Breast epithelium (tissue), 2 donors: ENCODE data around the gene SPINK9.

DNA sequence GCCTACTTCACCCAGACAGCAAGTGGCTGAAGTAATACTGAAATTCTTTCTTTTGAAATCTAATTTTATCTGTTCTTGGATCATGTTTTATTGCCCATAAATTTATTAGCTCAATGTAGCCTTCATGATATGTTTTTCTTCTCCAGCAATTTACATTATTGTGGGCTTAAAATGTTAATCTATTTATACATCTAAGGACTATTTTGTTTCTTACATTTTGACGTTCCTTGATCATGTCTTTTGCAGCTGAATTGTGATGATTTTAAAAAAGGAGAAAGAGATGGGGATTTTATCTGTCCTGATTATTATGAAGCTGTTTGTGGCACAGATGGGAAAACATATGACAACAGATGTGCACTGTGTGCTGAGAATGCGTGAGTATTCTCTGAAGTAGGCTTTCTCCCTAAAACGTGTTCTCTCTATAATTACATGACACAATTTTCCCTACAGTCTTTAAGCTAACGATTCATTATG lies 22.4 kb downstream of the SPINK5 start:
- PRO-cap, result no peak
- RAMPAGE, long total RNA, 2 experiments, result no peak in any of the 2 experiments

DNA sequence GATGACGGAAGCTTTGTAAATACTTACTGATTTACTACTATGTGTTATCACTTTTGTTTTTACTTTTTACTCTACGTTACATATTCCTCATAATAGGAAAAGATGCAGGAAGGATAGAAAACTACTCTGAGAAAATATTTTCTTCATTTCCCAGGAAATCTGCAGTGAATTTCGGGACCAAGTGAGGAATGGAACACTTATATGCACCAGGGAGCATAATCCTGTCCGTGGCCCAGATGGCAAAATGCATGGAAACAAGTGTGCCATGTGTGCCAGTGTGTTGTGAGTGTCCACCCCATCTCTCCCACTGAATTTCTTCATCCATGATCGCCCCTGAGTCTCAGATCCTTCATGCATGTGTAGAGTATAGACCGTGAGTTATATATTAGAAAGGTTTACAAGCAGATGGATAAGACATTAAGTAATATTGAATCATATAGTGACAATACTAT lies 43.1 kb downstream of the SPINK5 start:
- PRO-cap, result no peak
- RAMPAGE, long total RNA, 2 experiments, result no peak in any of the 2 experiments

DNA sequence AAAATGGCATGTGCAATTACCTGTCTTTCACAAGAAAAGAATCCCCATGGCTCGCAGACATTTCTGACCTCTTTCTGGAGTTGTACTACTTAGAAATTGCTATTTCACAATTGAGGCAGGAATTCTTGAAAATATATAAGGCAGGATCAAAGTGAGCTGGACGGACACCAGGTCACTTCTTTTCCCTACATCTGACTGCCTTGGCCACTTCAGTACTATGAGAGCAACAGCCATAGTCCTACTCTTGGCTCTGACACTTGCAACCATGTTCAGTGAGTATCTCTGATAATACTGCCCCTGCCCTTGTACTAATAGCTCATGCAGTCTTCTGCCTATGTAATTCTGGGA lies at the start of gene SPINK9:
Gene SPINK9, plus strand, starts transcription at position 163 of the 348 bp plus-strand sequence.
- PRO-cap, result no peak
- RAMPAGE, long total RNA, 2 experiments, result no peak in any of the 2 experiments

DNA sequence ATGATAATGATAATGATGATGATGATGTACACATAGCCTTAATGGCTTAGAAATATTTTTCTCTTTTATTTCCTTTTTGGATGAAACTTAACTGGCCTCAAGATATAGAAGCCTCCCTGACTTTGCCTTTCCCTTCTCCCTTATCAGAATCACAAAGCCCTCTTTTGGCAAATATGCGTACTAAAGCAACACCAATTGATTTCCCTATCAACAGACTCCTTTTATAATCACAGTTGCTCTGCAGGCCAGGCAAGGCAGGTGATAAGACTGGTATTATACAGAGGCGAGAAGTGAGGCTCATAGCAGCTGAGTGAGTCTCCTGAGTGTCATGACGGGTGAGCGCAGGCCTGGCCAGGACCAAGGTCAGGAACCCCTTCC lies 70.7 kb downstream of the FBXO38 start:
- PRO-cap, result no peak
- RAMPAGE, long total RNA, 2 experiments, result no peak in any of the 2 experiments

GRCh38 chr5:148469408-148470204 lies 85.8 kb downstream of the FBXO38 start:
- PRO-cap, result no peak
- RAMPAGE, long total RNA, 2 experiments, result no peak in any of the 2 experiments

DNA sequence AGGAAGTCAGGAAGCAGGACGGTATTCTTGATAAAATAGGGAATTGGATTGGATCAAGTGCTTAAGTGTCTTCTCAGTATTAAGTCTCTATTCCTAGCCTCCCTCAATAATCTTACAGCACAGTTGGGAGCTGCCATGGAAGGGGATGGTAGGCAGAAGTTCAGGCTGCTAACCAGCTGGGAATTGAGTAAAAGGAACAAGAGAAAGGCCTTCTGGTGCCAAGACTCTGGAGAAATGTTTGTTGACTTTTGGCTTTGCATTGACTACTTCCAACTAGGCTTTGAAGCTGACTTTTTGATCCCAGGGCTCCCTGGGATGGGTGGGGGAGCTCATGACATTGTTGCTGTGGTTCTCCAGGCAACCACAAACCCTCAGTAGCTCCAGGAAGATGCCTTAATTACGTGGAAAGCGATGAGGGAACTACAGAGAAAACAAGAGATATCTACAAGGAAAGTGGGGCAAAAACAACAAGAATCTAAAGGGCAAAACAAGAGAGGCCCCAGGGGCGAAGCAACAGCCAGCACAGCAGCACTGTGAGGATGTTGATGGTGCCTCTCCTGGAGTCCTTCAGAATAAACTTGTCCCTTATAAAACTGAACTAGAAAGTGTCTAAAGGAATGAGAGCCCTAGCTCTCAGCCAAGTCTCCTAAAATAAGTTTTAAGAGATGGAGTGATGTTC lies 85.3 kb upstream of the HTR4 start:
- PRO-cap, result no peak
- RAMPAGE, long total RNA, 2 experiments, result no peak in any of the 2 experiments

- PRO-cap, result no peak
- RAMPAGE, long total RNA, 2 experiments, result no peak in any of the 2 experiments
These were observed 20.4 kb upstream of the ADRB2 start for GRCh38 chr5:148805856-148806533.

- PRO-cap, result no peak
- RAMPAGE, long total RNA, 2 experiments, result no peak in any of the 2 experiments
These were observed 94.5 kb downstream of the ADRB2 start for GRCh38 chr5:148920887-148921273.

DNA sequence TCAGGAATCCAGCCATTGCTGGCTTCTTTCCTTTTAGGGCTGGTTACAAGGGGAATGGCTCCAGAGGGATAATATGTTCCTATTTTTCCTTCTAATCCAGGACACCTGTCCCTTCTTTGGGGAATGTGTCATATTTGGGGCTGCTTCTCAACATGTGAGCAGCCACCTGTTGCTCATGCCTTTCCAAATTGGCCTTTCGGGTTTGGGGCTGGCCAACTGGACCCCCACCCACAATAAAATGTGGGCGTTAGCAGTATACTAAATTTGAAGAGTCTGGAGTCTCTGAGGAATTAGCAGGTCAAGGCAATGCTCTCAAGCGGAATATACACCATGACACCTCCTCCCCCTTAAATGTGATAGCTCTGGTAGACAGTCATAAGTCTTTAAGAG lies 42.0 kb upstream of the AFAP1L1 start:
- PRO-cap, result no peak
- RAMPAGE, long total RNA, 2 experiments, result no peak in any of the 2 experiments

- PRO-cap, result no peak
- RAMPAGE, long total RNA, 2 experiments, result no peak in any of the 2 experiments
These were observed 19.3 kb downstream of the AFAP1L1 start for GRCh38 chr5:149291065-149291311.

DNA sequence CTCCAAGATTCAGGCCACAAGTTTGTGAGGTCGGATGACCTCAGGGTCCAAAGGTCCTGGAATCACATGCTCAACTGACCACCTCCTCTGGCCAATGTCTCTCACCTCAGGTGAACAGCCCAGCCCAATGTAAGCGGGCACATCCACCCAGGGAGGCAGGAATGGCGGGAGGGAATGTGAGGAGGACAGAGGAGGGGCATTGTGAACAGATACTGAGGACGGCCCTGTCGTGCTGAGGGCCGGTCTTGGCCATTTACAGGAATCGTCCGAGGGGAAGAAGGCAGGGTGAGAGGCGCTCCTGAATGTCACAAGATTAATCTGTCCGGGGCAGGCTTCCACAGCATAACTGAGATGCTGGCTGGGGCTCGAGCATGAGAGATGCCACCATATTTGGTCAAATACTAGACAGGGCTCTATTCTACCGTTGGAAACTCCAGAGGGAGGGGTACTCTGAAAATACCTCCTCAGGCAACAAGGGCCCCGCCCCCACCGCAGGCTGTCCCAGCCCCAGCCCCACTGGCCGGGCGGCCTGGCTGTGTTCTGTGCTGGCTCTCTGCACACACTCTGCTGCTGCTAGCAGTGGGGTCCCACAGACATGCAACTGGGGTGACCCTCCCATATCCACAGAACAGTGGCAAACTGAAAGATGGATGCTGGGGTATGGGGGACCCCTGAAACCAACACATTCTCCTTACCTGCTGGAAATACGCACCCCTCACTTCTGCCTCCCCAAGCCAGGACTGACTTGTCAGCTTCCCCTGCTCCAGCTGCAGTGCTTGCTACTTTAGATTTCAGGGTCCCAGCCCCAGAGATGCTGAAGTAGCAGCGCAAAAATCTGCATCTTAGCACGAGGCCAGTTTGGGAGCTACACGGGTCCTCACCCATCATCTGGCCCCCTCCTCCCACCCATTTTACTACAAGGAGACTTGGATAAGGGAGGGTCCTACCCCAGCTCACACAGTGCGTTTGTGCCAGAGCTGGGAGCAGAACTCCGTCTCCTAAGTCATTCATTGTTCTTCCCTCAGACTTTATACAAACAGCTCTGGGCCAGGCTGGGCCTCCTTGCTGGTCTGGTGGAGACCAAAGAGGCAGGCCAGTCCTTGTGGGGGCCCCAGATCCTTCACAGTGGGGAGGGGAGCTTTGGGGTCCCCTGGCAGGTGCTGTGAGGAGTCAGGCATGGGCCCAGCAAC lies 1.8 kb upstream of the IL17B start:
- PRO-cap, result no peak
- RAMPAGE, long total RNA, 2 experiments, result no peak in any of the 2 experiments

DNA sequence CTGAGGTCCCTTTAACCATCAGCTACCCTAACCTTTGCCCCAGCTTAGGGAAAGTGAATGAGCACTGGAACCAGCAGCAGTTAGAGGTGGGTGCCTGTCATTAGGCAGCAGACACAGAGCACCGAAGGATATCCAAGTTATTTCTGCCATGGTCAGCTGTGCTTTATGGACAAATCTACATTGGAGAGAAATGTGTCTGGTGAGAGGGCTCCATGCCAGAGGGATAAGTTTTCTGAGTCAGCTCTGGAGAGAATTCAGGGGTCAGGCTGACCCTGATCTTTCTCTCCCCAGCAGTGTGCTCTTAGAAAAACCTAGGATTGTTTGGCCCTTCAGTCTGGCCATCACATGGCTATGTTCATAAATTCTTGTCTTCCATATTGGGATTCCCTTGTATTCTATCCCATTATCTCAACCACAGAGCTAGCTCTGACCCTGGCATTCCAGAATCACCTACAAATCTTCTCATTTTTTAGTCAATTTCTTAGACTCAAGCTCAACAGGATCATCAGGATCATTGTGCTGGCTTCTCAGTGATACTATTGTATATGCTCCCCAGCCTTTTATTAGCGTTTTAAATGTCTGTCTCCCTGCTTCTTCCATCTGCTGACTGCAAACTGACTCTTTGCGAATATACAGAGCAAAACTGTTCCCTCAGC lies 9.0 kb upstream of the IL17B start:
- PRO-cap, result no peak
- RAMPAGE, long total RNA, 2 experiments, result no peak in any of the 2 experiments

DNA sequence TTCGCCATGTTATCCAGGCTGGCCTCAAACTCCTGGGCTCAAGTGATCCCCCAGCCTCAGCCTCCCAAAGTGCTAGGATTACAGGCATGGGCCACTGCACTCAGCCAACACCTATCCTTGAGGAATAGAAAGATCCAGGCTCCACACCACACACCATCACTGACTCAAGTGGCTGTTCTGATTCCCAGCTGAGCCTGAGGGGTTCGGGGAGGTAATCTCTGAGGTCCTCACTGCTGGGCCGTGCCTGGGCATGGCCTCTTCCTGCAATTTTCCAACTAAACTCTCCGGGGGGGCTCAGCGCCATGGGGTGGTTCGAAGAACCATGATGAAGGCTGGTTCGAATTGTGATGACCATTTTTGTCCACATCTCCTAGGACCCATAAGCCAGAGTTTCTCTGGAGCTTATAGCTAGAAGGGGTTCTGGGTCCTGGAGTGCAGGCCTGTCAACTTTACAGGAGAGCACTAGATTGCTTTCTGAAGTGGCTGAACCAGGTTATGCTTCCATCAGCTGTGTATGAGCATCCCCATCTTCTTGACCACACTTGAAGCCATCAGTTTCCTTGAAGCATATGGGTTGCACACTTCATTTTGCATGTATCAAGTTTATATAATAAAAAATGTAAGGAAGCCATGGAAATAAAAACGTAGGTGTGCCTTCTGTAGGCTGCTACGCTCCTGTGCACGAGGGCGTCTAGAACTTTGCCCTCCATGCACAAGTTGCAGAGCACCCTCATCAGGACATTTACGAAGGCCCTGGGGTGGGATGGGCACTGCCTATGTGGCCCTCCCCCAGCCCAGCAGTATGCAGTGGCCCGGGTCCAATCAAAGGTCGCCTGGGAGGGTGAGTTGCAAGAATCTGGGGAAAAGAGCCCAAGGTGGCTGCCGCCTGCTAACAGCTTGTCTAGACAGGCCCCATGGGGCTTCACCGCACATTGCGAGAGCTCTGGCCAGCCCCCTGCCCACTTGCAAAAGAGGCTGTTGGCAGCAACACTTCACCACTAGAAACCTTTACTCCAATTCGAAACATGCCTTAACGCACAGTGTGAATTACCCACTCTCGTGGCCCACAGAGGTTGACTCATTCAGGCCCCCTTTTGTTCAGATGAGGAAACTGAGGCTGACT lies 31.3 kb upstream of the IL17B start:
- PRO-cap, result no peak
- RAMPAGE, long total RNA, 2 experiments, result no peak in any of the 2 experiments

DNA sequence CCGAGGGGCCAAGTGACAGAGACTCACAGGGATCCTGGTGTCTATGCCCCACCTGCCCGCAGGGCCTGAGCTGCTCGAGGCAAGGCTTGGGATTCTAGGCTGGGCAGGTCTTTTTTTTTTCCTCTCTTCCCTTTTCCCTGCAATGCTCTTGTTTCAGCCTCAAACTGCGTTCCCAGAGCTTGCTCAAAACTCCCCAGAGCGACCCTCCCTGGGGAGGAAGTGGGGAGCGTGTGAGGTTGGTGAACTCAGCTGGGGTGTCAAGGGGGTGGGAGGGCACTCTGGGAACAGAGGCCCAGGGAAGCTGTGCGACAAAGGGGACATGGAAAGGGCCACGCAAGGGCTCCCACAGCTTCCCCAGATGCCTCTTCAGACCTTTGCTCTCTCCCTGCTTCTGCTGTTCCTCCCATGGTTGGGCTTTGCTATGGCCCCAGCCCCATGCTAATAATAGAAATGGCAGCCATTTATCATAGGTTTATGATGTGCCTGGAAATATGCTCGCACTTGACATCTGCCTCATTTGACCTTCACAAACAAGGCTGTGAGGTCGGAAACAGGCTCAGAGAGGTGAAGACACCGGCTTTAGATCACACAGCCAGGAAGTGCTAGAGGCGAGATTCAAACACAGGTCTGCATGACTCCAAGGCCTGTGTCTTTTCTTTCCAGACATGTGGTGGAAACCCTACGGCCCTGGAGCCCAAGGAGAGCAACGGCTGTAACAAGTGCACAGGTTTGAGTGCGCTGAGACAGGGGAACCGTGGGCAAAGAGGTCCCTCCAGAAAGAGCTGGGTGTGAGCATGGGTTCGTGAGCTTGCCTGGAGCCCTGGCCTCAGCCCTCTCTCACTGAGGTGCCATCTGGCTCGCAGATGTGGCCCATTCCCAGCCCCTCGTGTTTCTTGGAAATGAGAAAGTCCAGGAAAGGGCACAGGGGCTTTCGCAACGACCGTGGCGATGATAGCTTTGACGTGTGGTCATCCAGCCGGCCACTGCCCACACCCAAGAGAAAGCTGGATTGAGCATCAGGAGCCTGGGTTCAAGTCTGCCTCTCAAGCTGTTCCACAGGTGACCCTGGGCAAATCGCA lies 41.1 kb upstream of the IL17B start:
- PRO-cap, result bidirectional peak, plus-strand start at position 532 of the sequence, minus-strand start at position 393 of the sequence
- RAMPAGE, long total RNA, 2 experiments, result no peak in any of the 2 experiments

GRCh38 chr5:149466222-149467290 lies 84.7 kb downstream of the CSNK1A1 start:
- PRO-cap, result no peak
- RAMPAGE, long total RNA, 2 experiments, result no peak in any of the 2 experiments

- PRO-cap, result bidirectional peak, plus-strand start at chr5:149486239, minus-strand start at chr5:149486270
- RAMPAGE, long total RNA, 2 experiments, result no peak in any of the 2 experiments
These were observed 65.3 kb downstream of the CSNK1A1 start for GRCh38 chr5:149485525-149486765.

- PRO-cap, result no peak
- RAMPAGE, long total RNA, 2 experiments, result no peak in any of the 2 experiments
These were observed 38.1 kb downstream of the CSNK1A1 start for GRCh38 chr5:149512923-149513750.

GRCh38 chr5:149605627-149606903 lies 24.8 kb downstream of the ARHGEF37 start:
- PRO-cap, result no peak
- RAMPAGE, long total RNA, 2 experiments, result no peak in any of the 2 experiments

DNA sequence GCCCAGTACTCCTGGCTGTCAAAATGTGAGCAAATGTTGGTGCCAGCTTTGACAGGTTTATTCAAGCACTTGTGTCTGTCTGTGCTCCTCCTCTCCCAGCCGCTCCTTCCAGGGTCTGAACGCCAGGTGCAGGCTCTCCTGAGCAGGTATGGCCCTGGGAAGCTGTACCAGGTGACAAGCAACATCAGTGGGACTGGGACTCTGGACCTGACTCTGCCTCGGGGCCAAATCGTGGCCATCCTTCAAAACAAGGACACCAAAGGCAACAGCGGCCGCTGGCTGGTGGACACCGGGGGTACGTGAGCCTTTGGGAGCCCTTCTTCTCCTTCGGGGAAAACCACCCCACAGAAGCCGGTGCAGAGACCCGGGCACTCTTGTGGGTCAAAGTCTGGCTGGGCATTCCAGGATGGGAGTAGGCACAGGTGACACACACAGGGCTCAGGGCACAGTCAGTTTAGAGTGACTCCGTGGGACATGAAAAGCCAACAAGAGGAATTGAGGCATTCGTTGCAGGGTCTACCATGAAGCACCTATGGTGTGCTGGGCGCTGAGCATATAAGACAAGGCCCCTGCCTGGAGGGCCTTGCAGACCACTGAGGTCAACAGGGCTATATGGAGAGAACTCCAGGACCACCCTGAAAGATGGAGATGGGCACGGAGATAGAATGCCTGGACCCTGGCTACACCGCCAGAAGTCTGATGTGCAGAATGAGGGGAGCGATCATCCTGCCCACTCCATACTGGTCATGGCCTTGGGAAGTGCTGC lies 45.9 kb downstream of the ARHGEF37 start:
- PRO-cap, result no peak
- RAMPAGE, long total RNA, 2 experiments, result no peak in any of the 2 experiments

GRCh38 chr5:149675483-149676527 lies 54.3 kb upstream of the PPARGC1B start:
- PRO-cap, result no peak
- RAMPAGE, long total RNA, 2 experiments, result no peak in any of the 2 experiments